HEK293 (cell line): ENCODE measurements around the genes BTK, ZMAT1, BEX1, TCEAL9, PWWP3B, RNF128 and CLDN2.

GRCh38 chrX:100650635-100651384 is 6.8 kb downstream of the SRPX2 start:
- PRO-cap, result no peak
- RRBS, 2 experiments, result no CpG with 5 or more reads among the region's 2 CpGs

- PRO-cap, result no peak
- RRBS, 2 experiments, result no CpG with 5 or more reads among the region's 3 CpGs
Observed at GRCh38 chrX:100746324-100746795, 14.4 kb upstream of the SYTL4 start.

- PRO-cap, result no peak
- RRBS, 2 experiments, result no CpG with 5 or more reads among the region's 11 CpGs
Observed at GRCh38 chrX:100830581-100830990, 10.4 kb downstream of the CSTF2 start.

- PRO-cap, result no peak
- RRBS, 2 experiments, result no CpG with 5 or more reads among the region's 5 CpGs
Observed at GRCh38 chrX:101385894-101386529, at the start of gene BTK. TSS of gene BTK (minus strand) at chrX:101386191.

GRCh38 chrX:101406891-101407655 is 652 bp downstream of the GLA start:
- PRO-cap, result bidirectional peak, plus-strand start at chrX:101407571, minus-strand start at chrX:101407521
- RRBS, 2 experiments, result 9 to 19% methylated on average over 3 of the region's 20 CpGs

GRCh38 chrX:101931456-101932346 is at the start of gene ZMAT1:
TSS of gene ZMAT1 (minus strand) at chrX:101932027.
- PRO-cap, result bidirectional peak, plus-strand start at chrX:101931624, minus-strand start at chrX:101931553; bidirectional peak, plus-strand start at chrX:101932203, minus-strand start at chrX:101932017
- RRBS, 2 experiments, result no CpG with 5 or more reads among the region's 78 CpGs

- PRO-cap, result no peak
Observed at GRCh38 chrX:102121072-102121364, 4.5 kb upstream of the TCEAL2 start.

DNA sequence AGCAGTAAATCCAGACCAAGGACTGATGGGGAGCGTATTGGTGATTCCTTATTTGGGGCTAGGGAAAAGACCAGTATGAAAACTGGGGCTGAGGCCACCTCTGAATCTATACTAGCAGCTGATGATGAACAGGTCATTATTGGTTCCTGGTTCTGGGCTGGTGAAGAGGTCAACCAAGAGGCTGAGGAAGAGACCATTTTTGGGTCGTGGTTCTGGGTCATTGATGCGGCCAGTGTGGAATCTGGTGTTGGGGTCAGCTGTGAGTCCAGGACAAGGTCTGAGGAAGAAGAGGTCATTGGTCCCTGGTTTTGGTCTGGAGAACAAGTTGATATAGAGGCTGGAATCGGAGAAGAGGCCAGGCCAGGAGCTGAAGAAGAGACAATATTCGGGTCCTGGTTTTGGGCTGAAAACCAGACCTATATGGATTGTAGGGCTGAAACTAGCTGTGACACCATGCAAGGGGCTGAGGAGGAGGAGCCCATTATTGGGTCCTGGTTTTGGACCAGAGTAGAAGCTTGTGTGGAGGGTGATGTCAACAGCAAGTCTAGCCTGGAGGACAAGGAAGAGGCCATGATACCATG is 4.1 kb downstream of the GPRASP1 start:
- PRO-cap, result no peak
- RRBS, 2 experiments, result no CpG with 5 or more reads among the region's 5 CpGs

DNA sequence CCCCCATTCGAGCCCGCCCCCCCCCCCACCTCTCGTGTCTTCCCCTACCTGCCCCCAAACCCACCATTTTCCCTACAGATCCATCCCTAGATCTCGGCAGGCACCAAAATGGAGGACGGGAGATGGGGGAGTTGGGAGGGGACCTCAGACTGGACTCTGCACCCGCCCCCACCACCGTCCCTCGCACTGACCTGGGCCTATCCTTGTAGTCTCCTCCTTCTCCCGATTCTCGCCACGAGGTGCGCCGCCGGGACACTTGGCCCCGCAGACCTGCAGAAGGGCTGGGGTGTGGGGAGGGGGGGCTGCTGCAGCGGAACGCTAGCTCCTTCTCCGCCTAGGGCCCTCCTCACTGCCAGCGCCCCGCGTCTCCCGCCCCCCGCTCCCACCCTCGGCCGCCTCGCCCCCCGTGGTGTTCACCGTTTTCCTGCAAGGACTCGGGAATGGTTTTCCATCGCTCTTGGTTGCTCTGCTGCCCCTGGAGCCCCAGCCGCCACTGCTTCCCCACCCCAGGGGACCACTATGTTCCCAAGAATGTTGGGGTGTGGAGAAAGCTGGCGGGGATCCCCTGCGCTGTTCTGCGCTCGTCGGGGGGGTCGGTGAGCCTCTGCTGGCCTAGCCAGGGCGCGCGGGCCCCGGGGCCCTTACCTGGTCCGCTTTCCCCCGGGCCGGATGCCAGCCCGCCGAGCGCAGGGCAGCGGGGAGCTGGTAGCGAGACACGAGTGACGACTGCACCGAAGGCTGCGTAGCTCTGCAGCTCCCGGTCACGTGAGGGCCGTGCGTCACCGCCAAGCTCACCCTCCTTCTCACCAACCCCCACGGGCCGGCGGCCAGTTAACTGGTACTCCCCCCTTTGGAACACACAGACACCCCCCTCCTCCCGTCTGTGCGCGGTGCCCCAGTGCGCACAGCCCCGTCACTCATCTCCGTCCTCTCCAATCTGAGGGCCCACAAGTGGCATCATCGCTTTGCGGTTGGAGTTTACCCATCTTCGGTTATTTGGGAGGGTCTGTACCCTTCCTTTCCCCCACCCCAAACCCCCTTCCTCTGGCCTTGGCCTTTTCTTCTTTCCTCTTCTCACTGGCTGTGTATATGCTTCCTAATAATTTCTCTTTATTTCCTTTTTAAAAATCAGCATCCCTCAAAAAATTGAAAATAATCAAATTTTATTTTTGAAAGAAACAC is at the start of gene BEX1:
Gene BEX1, minus strand, starts transcription at position 721 of the 1,182 bp plus-strand sequence.
- PRO-cap, result no peak
- RRBS, 2 experiments, result 11 to 29% methylated on average over 9 to 14 of the region's 70 CpGs

DNA sequence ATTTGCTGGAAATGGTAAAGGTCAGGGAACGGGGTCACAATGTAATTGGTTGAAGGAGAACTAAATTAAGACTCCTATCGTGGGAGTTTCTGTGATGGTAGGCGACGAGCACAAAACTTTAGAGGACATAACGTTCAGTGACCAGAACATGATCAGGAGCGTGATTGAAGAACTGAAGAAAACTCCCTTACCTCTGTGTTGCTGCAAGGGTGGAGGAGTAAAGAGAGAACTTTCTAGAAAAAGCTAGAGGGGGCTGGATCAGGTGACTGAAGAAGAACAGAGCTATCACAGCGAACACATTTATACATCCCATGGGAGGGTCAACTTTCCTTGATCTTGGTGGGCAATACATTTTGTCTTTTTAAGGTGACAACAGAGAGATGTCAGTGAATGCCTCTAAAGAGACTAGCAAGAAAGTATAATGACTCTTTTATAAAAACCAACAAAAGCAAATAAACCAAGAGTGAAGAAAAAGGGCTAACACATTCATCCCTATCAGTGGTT is 3.8 kb downstream of the BEX4 start:
- PRO-cap, result no peak
- RRBS, 2 experiments, result no CpG with 5 or more reads among the region's 7 CpGs

GRCh38 chrX:103355962-103356878 is at the start of gene TCEAL9:
TSS of gene TCEAL9 (plus strand) at chrX:103356506.
- PRO-cap, result unidirectional peak, plus-strand start at chrX:103356164; bidirectional peak, plus-strand start at chrX:103356518, minus-strand start at chrX:103356194; bidirectional peak, plus-strand start at chrX:103356714, minus-strand start at chrX:103356582
- RRBS, 2 experiments, result no CpG with 5 or more reads among the region's 22 CpGs

DNA sequence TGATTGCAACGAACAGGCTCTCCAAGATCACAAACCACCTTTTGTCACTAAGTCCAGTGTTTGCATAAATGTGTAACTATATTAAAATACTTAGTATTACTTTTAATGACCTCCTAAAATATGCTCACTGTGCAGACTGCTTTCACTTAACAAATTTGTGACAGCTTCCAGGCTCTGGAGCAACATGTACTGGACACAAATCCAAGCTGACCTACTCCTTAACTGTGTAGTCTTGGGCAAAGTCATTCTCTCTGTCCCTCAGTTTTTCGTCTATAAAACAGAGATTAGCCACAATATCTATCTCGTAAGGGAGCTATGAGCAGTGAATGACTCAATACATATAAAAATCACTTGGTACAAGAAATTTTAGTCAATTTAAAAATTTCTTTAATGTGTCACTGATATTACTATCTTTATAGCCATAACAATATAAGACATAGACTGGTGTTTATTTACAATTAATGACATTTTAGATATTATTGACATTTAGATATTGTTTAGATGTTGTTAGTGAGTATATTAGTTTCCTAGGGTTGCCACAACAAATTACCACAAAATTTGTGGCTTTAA is 20.5 kb upstream of the RAB40A start:
- PRO-cap, result no peak
- RRBS, 2 experiments, result no CpG with 5 or more reads among the region's 3 CpGs

DNA sequence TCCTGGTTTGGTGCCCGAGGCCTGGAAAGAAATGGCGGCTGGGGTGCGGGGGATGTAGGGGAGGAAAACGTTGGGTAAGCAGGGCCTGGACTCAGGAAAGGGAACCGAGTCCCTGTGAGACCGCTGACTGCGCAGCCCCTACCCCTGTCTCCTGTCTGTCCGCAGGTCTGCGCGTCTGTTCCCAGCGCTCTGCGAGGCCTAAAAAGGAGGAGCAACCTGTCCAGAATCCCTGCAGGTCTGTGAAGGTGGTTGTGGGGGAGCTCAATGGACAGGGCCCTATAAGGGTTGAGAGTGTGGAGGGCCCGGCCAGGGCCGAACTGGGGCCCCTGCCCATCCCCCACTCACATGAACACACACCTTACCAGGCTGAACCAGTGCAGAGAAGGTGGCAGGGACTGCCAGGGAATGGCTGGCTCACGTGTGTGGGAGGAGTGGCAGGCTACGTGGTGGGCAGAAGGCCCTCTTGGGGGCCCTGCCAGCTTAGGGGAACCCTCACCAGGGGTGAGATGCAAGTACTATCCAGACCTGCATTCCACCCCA is 746 bp downstream of the TCEAL3 start:
- PRO-cap, result no peak
- RRBS, 2 experiments, result no CpG with 5 or more reads among the region's 16 CpGs

- PRO-cap, result unidirectional peak, minus-strand start at chrX:103674835
- RRBS, 2 experiments, result no CpG with 5 or more reads among the region's 12 CpGs
Observed at GRCh38 chrX:103674422-103675788, 11.6 kb downstream of the MORF4L2 start.

DNA sequence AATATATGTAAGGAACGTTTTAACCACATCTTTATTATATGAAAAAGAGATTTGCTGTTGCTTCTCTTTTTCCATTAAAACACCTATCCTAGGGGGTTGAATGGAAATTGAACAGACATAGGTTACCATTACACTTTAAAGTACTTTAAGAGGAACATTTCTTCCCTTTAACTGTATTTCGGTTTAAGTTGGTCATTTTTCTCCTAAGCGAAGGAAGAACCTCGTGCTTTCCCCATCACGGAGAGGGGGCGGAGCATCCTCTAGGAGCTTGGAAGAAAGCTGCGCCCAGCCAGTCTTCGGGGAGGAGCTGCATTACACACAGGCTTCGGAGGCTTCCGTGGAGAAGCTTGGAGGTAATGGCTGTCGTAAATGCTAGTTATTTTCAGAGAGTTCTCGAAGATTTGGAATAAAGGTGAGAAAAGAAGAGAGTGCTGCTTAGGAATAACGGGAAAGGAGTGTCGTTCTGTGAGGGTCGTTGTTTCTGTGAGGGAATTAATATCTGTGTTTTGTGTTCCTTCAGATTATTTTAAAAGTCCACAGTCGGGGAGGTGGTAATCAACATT is at the start of gene PWWP3B:
Gene PWWP3B, plus strand, starts transcription at position 292 of the 563 bp plus-strand sequence.
- PRO-cap, result bidirectional peak, plus-strand start at position 292 of the sequence, minus-strand start at position 233 of the sequence
- RRBS, 2 experiments, result no CpG with 5 or more reads among the region's 16 CpGs

GRCh38 chrX:106726355-106726966 is at the start of gene RNF128:
TSS of gene RNF128 (plus strand) at chrX:106726701.
- PRO-cap, result bidirectional peak, plus-strand start at chrX:106726682, minus-strand start at chrX:106726569
- RRBS, 2 experiments, result 19 to 26% methylated on average over 4 of the region's 48 CpGs

DNA sequence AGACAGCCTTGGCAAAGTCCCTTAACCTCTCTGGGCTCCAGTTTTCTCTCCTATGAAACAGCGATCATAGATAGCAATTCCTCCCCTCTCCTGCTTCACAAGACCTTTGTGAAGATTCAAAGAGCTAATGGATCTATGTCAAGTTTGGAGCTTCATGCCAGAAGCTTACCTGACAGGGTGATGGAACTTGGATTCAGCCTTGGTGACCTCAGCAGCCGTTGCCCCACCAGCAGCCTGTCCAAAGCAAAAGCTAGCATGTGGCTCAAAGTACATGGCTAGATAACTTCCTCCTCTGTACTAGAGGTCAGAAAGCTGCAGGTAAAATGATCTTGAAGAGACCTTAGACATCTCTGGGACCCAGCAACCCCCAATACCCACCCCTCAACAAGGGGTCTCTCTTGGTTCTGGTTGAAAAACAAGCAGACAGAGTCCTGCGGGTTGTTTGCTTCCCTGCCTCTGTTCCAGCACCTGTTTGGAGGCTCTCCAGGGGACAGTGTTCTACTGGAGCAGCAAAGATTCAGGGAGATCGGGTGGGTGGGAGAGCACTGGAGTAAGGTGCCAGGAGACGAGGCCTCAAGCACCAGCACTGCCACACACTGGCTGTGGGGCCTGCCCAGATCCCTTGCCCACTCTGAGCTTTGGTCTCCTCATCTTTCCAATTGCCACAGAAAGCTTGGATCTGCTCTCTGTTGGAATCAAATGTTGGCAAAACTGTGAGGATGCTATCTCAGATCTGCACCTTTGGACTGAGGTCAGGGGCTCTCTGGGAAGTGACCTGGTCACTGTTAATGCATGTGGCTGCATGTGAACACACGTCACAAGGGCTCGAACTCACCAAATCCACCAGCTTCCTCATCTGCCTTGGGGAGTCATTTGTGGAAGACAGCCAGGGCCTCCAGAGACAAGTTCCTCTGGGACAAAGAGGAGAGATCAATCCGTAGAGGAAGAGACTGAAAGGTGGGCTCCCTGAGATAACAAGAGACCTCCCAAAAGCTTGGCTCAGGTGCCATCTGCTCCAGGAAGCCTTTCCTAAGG is 1.5 kb downstream of the RIPPLY1 start:
- PRO-cap, result no peak
- RRBS, 2 experiments, result no CpG with 5 or more reads among the region's 8 CpGs

DNA sequence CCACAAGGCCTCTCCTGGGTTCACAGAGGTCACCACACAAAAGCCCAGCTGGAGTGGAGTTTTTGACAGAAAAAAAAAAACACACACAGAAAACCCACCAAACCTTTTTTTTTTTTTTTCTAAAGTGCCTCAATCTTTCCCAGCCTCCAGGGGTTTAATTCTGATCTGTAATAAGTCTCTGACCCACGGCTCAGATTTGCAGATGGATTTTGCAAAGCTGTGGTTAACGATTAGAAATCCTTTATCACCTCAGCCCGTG is at the start of gene CLDN2:
Gene CLDN2, plus strand, starts transcription at position 199 of the 259 bp plus-strand sequence.
- PRO-cap, result no peak
- RRBS, 2 experiments, result no CpG with 5 or more reads among the region's 3 CpGs

- PRO-cap, result no peak
- RRBS, 2 experiments, result no CpG with 5 or more reads among the region's 6 CpGs
Observed at GRCh38 chrX:106929564-106930187, 9.5 kb downstream of the CLDN2 start.

DNA sequence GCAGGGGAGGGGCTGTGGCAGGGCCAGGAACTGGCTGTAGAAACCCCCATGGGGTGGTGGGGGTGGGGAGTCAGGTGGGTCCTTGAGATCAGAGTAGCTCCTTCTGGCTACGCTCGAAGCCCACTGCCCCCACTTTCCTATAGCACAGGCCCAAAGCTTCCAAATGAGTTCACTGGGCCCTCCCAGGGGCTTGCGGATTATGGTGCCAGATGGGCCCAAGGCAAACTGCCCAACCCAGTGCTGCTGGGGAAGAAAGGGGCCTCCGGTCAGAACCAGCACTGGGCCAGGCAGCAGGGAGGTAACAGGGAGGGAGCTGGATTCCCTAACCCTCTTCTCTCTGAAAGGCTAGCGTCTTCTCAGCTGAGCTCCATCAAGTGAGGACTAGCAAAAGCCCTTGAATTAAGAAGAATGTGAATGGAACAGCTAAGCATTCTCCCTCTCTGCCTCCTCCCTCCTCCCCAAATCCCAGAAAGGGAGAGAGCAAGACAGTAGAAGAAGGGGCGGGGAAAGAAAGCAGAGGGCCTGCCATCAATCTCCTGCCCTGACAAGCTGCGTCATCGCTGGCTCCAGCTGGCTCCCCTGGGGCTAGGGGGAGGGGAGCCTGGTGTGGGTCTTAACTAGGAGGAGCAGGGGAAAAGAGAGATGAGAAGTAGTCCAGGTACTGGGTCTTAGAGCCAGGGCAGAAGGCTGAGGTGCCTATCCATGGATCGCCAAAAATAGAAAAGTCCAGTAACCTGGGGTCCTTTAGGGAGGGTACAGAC is 34.7 kb downstream of the FRMPD3 start:
- PRO-cap, result no peak
- RRBS, 2 experiments, result no CpG with 5 or more reads among the region's 9 CpGs